HTR-8/SVneo (cell line): Measurements from ENCODE around the genes TFDP2 and ATR.

DNA sequence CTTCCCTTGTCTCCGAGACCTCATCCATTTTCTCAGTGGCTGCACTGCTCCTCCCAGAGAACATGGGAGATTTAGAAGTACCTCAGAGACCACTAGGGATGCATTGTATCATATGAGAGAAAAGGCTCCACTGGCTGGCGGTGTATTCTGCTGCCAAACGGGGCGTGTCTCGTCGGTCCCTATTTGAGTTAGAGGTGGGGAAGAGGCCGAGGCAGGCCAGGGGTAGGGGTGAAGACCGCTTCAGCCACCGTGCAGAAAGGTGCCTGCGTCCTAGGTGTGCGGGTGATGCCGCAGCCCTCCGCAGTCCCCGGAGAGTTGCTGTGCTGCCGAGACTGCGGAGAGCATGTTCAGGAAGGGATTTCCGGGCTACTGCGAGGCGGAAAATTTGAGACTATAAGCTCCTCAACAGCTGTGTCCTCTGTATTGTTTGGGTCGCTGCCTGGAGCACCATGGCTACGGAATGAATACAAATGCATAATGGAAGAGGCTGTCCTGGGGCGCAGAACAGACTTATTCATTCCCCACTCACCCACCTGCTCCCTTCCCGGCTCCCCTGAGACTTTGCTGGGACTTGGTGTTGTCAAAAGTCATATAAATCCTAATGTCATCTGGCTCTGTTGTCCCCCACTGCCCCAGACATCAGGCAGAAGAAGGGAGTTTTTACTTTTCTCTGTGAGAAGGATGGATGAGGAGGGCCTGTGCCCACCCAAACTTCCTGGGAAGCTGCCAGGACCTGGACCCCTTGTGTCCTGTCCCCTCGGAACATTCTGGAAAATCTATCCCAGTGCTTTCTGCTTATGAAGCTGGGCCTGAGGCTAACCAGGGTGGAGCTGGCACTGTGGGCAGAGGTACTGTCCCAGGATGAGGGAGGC, 44.0 kb downstream of the SPSB4 start:
- RRBS, result 96% methylated on average over 4 of the region's 24 CpGs

- RRBS, result no CpG with 5 or more reads among the region's 8 CpGs
These were observed 36.5 kb upstream of the ZBTB38 start for GRCh38 chr3:141331653-141332403.

DNA sequence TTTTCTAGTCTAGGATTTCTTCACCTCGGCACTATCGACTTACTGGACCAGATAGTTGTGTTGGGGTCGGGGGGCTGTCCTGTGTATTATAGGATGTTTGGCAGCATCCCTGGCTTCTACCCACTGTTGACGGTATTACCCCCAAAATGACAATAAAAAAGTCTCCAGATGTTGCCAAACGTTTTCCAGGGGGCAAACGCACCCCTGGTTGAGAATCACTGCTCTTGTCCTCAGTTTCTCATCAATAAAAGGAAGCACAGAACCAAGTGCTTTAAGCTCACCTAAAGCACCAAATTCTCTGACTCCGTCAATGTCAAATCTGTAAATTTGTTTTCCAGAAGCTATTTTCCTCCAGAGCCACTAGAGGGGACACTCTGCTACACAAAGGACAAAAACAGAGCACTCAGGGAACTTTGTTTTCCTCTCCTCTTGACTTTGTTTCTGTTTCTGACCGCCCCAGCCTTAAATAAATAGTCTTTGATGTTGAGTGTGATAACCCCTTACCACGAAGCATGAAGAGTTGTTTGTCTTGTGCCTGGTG, 7.6 kb upstream of the ZBTB38 start:
- RRBS, result no CpG with 5 or more reads among the region's 9 CpGs

DNA sequence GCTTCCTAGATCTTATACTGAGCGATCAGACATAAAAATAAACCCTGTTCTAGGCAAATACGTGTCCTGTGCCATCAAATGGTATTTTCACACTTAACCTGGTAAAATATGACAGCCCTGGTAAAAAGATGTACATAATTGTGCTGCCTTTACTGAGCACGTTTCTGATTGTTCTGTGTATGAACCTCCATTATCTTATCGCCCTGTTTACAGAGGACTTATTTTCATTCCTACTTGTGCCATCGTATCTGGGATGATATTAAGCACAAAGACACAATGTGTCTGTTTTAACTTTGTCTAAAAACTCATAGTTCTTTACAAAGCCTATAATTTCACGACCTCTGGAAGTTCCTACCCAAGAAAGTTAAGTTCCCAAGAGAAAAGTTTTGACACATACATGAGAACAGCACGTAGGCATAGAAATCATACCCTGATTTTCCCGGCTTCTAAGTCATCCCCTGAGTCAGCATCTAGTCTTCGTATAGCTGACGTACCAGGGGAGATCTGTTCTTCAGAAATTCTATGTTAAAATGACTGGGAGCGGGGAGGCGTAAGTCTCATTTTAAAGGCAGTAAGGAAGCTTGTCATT, 948 bp downstream of the ZBTB38 start:
- RRBS, result no CpG with 5 or more reads among the region's 12 CpGs

GRCh38 chr3:141393138-141393746, 24.9 kb downstream of the ZBTB38 start:
- RRBS, result no CpG with 5 or more reads among the region's 6 CpGs

GRCh38 chr3:141401991-141402447, 33.7 kb downstream of the ZBTB38 start:
- RRBS, result 2% methylated on average over 22 of the region's 47 CpGs

DNA sequence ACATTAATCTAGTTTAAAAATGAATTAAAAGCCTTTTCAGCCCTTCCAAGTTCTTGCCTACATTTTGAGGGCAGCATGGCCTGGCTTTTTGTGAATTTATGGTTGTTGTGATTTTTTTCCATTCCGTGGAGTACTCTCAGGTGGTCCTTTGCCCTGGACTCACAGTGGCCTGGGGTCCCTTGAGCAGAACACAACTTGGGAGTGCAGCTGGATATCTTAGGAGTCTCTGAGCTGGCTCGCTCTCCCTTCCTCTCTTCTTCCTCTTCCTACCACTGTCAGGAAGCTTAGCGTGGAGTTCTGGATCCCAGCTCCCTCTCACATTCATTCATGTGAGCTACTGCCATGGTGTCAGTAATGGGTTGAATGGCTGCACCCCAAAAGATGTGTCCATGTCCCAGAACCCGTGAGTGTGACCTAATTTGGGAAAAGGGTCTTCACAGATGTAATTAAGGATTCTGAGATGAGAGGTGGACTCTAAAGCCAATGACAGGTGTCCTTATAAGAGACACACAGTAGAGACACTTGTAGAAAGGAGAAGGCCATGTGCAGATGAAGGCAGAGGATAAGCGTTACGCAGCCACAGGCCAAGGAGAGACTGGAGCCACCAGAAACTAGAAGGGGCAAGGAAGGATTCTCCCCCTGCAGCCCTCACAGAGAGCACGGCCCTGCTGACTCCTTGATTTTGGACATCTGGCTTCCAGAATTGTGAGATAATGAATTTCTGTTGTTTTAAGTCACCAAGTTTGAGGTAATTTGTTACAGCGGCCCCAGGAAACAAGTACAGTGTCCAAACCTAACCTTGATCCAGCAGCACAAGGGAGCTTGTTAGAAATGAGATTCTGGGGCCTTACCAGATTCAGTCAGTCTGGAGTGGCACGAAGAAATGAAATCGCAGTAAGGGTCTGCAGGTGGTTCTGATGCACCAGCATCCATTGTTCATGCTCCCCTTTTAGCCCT, 48.2 kb downstream of the ZBTB38 start:
- RRBS, result no CpG with 5 or more reads among the region's 10 CpGs

DNA sequence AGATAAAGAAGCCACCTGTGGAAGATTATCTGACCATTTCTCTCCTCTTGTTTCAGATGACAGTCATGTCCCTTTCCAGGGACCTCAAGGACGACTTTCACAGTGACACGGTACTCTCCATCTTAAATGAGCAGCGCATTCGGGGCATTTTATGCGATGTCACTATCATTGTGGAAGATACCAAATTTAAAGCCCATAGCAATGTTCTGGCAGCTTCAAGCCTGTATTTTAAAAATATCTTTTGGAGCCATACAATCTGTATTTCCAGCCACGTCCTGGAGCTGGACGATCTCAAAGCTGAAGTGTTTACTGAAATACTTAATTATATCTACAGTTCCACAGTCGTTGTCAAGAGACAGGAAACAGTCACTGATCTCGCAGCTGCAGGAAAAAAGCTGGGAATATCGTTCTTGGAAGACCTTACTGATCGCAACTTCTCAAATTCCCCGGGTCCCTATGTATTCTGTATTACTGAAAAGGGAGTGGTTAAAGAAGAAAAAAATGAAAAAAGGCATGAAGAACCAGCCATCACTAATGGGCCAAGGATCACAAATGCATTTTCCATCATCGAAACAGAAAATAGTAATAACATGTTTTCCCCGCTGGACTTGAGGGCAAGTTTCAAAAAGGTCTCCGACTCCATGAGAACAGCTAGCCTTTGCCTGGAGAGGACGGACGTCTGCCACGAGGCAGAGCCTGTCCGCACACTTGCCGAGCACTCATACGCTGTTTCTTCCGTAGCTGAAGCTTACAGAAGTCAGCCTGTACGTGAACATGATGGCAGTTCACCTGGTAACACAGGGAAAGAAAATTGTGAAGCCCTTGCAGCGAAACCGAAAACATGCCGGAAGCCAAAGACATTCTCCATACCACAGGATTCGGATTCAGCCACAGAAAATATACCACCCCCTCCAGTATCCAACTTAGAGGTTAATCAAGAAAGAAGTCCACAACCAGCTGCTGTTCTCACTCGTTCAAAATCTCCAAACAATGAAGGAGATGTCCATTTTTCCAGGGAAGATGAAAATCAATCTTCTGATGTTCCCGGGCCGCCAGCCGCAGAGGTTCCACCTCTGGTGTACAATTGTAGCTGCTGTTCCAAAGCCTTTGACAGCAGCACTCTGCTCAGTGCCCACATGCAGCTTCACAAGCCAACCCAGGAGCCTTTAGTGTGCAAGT, 44.1 kb upstream of the RASA2 start:
- RRBS, result no CpG with 5 or more reads among the region's 31 CpGs

GRCh38 chr3:141686615-141687518, 51.2 kb upstream of the RNF7 start:
- RRBS, result no CpG with 5 or more reads among the region's 9 CpGs

GRCh38 chr3:141739194-141739725, 1.2 kb downstream of the RNF7 start:
- RRBS, result no CpG with 5 or more reads among the region's 4 CpGs

DNA sequence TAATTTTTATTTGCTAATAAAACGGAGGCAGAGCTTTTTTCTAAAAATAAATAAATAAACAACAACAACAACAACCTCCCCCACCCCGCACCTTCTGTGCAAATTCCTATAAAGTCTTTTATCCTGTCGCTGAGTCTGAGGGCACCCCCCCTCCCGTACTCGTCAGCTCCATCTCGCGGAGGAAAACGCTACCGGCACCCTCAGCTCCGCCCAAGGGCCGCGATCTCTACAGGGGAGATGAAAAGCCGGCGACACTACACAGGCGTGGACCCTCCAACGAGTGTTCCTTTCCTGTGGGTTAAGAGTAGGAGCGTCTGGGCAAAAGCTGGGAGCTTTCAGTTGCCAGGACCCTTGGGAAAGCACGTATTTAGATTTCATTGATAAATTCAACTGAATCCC, 953 bp upstream of the ATP1B3 start:
- RRBS, result 2% methylated on average over 5 of the region's 18 CpGs

- RRBS, result no CpG with 5 or more reads among the region's 2 CpGs
These were observed 25.6 kb downstream of the ATP1B3 start for GRCh38 chr3:141901735-141902656.

- RRBS, result no CpG with 5 or more reads among the region's 3 CpGs
These were observed 44.8 kb downstream of the ATP1B3 start for GRCh38 chr3:141921127-141921815.

DNA sequence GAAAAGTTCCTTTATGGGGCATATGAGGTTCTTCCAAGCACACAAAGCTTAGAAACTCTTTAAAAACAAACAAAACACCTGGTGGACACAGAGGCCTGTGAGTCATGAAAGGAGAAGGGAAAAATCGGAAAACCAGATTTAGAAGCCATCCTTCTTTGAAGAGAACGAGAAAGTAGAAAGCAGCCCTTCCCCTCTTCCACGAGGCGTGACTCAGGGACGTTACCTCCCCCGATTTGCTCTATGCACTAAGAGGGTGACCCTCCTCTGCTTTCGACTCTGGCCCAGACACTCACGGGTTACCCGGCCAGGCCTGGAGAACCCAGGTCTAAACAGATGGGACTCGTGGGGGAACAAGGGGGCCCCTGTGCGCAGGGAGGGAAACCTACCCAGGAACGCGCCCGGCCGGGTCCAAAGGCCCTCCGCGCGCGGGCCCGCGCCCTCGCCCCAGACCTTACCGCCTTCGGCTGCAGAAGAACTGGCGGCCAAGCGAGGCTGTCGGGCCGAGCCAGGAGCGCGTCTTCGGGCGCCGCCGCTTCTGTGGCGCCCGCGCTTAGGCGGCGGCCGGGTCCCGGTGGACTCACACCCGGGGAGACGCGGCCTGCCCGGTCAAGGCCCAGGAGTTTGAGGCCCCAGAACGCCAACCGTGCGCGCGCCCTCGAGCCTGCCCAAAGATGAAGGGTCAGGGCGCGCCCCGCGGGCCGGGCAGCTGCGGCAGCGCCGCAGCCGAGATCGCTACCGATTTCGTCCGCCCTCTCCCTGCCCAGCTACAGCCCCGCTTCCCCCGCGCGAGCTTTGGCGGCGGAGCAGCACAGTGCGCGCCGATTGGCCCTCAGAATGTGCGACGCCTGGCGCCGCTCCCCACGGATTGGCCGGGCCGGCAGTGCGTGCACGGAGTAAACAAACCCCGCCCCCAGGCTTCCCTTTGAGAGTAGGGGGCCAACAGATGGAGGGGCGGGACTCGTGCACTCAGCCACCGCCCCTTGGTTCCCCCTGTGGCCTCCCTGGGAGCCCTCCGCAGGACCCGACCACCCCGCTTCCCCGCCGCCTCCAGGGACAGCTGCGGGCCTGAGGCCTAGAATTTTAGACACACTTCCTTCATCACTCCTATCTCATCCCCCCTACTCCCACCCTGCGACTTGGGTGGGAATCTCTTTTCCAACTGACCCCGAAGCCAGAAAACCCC, at the start of gene TFDP2:
Gene TFDP2 (minus strand): TSS at position 817 of the 1,183 bp plus-strand sequence.
- RRBS, result 3% methylated on average over 12 of the region's 94 CpGs

- RRBS, result no CpG with 5 or more reads among the region's 4 CpGs
These were observed 14.7 kb downstream of the GK5 start for GRCh38 chr3:142210542-142211183.

DNA sequence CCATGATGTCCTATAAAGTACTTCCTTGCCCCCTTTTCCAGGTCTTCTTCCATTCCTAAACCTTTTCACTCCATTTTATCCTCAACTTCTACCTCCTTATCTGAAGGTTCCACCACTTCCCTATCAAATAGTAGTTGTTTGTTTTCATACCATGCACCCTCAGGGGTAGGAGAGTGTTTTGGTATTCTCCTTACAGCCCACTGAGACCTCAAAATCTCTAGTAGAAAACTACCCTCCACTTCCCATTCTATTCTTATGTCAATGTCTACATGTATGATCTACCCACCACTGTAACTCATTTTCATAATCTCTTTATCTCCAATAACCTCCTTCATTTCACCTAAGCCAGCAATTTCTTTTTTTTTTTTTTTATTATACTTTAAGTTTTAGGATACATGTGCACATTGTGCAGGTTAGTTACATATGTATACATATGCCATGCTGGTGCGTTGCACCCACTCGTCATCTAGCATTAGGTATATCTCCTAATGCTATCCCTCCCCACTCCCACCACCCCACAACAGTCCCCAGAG, 55.8 kb downstream of the XRN1 start:
- RRBS, result no CpG with 5 or more reads among the region's 2 CpGs

- RRBS, result 2% methylated on average over 21 of the region's 71 CpGs
These were observed at the start of gene ATR for GRCh38 chr3:142577905-142579141. Gene ATR (minus strand): TSS chr3:142578733.

GRCh38 chr3:142935898-142936562, 27.4 kb downstream of the PAQR9 start:
- RRBS, result no CpG with 5 or more reads among the region's 8 CpGs

DNA sequence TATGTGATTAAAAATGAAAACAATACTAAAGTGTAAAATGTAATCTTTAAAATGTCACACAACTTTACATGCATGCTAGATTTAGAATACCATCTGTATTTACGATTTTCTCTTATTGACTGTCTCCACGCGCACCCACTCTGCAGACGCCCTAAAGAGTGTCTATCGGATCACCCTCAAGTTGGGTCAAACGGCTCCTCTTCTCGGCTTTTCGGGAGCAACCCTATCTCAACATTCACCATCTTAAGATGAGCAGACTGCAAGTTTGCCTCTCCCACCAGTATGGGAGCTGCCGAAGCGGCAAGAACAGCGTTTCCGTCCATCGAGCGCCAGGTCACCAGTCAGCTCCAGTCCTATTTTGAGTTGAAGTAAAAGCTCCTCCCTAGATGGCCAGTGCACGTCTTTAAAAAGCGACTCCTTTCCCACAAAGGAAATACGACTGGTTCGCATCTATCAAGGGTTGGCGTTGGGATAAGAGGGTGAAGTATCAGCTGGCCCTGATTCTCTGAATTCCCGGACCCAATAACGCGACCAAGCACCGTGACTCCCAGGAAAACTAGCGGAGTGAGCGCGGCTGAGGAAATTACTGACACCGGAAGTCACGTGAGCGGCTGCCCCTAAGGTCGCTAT, 374 bp upstream of the U2SURP start:
- RRBS, result 1% methylated on average over 8 of the region's 30 CpGs

DNA sequence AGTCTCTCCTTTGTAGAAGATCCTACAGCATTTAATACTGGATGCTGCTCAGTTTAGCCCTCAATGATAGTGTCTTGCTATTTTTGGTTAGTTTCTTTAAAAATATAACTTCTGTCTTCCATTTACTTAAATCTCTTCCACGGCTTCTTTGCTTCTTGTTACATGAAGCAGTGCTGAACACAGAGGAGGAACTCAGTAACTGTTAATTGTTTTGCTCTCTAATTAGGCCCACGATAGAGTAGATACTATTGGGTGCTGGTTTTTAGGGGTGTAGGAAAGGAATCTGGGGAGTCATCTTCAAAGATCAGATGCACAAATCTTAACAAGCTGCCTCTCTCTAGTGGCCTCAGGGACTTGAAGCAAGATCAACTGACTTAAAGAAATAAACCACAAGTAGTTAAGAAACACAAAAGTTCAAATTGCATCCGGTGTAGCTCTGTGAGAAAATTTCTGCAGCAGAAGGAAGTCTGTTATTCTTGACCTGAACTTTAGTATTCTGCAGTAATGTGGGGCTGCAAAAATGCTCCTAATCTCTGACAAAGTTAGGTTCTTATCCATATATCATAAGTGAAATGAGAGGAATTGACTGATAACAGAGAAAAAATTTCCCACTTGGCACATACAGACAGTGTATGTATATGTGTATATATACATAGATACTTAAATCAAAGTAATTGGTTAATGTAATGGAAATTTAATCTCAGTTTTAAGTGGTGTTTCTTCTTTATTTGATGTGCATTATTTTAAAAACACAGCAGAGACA, 51.7 kb downstream of the CHST2 start:
- RRBS, result no CpG with 5 or more reads among the region's 3 CpGs